Type B pancreatic cell (in vitro differentiated cells): ENCODE measurements around the genes OR4F5, NOC2L, HES4, ISG15 and CPTP.

GRCh38 chr1:65022-65568 lies at the start of gene OR4F5:
OR4F5 (plus strand) TSS chr1:65419.
- PRO-cap: no peak

- PRO-cap: no peak
Measured at GRCh38 chr1:135149-135584, 69.9 kb downstream of the OR4F5 start.

GRCh38 chr1:633567-634561 lies 52.6 kb downstream of the OR4F16 start:
- PRO-cap: no peak

DNA sequence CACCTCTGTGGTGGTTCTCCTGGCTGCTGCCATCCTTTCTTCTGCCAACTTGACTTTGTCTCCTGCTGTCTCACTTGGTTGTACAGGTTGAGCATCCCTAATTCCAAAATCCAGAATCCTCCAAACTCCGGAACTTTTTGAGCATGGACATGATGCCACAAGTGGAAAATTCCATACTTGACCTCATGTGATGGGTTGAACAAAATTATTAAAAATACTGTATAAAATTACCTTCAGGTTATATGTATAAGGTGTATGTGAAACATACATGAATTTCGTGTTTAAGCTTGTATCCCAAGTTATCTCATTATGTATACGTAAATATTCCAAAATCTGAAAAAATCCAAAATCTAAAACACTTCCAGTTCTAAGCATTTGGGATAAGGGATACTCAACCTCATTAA lies 107.2 kb upstream of the OR4F16 start:
- PRO-cap: no peak

DNA sequence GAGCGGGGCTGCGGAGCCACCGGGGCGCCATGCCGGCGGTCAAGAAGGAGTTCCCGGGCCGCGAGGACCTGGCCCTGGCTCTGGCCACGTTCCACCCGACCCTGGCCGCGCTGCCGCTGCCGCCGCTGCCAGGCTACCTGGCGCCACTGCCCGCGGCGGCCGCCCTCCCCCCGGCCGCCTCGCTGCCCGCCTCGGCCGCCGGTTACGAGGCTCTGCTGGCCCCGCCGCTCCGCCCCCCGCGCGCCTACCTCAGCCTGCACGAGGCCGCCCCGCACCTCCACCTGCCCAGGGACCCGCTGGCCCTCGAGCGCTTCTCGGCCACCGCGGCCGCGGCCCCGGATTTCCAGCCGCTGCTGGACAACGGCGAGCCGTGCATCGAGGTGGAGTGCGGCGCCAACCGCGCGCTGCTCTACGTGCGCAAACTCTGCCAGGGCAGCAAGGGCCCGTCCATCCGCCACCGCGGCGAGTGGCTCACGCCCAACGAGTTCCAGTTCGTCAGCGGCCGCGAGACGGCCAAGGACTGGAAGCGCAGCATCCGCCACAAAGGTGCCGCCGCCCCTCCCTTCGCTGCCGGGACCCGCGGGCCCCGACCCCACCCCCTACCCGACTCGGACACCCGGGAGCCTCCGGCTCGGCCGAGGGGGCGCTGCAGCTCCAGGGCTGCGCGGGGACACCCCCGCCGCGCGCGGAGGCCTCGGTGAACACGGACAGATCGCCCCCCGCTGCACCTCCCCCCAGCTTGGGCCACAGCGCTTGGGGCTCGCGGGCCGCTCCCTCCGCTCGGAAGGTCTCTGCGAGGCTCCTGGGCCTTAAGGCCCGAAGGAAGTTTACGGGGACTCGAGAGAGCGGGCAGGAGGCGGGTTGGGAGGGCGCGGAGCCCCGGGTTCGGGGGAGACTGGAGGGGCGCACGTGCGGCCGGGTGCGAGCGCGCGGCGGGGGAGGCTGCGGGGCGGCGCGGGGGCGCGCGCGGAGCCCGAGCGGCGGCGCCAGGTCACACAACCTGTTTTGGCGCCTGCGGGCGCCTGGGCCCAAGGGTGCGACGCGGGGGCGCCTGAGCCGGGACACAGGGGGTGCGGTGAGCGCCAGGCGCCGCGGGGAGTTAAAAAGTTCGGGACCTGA lies 1.0 kb downstream of the SAMD11 start:
- PRO-cap: no peak

DNA sequence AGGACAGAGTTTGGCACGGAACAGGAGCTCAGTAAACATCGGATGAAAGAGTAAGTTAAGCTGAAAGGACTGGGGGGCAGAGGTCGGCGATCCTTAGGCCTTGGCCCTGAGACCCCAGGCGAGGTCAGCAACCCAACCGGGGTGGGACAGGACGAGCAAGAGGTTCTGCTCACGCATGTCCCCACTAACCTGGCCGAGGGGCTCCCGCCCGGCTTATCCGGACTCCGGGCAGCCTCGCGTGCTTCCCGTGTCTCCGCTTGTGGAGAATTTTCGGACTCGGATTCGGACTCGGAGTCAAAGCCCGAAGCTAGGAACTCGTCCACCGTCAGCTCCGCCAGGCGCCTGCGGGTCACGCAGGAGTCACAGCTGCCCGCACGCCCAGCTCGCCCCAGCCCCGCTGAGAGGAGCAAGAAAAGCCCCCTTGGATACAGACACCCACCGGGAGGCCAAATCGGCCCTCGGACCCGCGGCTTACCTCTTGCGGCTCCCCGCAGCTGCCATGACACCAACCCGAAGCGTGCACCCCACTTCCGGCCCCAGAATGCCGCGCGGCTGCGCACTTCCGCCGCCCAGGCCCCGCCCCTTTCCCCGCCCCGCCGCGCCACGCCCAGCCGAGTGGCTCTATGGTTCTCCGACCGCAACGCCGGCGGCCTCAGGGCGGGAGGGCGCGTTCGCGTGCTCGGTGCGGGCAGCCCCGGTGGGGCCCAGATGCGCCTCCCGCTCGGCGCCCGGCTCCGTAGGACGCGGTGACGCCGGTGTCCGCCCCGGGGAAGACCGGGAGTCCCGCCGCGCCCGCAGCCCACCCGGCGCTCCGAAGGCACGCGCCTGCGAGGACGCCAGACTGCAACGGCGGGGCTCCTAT lies at the start of gene NOC2L:
Gene NOC2L, minus strand, starts transcription at position 517 of the 862 bp plus-strand sequence.
- PRO-cap: unidirectional peak, minus-strand start at position 517 of the sequence

DNA sequence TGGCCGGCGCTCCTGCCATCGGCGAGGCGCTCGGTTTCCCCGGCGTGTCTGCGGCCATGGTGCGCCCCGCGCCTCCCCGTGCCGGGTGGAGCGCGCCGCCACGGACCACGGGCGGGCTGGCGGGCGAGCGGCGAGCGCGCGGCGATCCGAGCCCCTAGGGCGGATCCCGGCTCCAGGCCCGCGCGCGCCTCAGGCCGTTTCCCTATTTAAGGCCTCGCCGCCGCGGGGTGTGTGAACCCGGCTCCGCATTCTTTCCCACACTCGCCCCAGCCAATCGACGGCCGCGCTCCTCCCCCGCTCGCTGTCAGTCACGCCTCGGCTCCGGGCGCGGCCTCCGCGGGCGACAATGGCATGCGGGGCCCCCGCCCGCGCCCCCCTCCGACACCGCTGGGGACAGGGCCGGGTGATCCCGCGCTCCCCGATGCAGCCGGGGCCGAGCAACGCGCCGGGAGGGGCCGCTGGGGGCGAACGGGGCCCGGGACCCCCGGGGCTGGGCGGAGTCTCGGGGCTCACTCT lies at the start of gene HES4:
Gene HES4, minus strand, starts transcription at position 182 of the 516 bp plus-strand sequence.
- PRO-cap: bidirectional peak, plus-strand start outside the sequence, minus-strand start at position 182 of the sequence

DNA sequence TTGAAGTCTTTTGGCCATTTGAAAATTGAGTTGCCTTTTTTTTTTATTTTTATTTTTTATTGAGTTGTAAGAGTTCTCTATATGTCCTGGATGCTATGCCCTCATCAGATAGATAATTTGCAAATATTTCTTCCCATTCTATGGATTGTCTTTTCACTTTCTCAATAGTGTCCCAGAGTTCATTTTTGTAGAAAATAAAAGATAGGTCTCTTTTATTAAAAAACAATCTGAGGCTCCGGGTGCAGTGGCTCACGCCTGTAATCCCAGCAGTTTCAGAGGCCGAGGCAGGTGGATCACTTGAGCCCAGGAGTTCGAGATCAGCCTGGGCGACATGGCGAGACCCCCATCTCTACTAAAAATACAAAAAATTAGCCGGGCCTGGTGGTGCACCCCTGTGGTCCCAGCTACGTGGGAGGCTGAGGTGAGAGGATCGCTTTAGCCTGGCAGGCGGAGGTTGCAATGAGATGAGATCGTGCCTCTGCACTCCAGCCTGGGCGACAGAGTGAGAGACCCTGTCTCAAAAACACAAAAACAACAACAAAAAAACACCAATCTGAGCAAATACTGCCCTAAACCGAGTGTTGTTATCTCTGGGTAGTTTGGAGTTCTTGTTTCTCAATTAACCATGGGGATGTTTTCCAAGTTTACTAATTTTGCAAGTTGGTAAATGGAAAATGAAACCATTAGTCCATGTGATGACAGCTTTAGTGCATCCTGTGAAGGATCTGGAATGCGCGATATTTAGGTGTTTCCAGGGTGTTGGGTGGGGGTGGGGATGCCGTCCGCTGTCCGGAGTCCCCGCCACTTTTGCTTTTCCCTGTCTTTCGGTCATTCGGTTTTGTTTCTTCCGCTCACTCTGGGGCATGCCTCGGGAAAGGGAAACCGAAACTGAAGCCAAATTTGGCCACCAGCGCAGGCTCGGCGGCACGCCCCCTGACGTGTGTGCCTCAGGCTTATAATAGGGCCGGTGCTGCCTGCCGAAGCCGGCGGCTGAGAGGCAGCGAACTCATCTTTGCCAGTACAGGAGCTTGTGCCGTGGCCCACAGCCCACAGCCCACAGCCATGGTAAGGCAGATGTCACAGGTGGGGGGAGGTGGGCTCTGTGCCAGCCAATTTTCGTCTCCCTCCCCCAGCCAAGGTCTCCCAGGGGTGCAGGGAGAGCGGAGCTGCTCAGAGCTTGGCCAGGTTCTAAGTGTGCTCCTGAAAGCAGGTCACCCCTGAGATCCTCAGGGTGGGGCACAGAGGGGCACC lies at the start of gene ISG15:
Gene ISG15, plus strand, starts transcription at position 986 of the 1,251 bp plus-strand sequence.
- PRO-cap: bidirectional peak, plus-strand start at position 1,031 of the sequence, minus-strand start at position 800 of the sequence

- PRO-cap: no peak
Measured at GRCh38 chr1:1048804-1049547, 25.1 kb downstream of the RNF223 start.

- PRO-cap: no peak
Measured at GRCh38 chr1:1063739-1064722, 10.1 kb downstream of the RNF223 start.

DNA sequence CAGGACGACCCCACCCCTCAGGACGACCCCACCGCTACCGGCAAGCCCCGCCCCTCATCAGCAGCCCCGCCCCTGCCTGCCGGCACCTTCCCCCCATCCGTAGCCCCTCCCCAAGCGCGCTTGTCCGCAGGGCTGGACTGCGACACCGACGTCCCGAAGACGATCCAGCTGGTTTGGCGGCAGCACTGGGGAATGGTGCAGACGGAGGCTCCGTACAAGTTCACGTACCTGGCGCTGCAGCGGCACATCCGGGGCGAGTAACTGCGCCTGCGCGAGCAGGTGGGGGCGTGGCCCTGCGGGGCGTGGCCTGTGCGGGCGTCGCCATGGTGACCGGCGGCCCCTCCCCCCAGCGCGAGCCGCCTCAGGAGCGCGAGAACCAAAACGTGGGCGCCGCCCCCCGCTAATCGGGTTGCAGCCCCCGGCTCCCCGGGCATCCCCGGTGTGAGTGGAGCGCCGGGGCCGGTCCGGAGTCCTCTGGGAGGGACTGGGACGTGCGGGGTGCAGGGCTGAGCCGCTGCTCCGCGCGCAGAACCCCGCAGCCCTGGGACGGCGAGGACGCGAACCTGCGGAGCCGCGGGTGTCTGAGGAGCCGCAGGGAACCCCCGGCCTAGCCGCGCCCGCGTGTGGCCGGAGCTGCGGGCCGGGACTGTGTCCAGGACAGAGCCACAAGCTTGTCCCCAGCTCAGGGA lies 4.9 kb downstream of the RNF223 start:
- PRO-cap: bidirectional peak, plus-strand start at position 469 of the sequence, minus-strand start at position 194 of the sequence

DNA sequence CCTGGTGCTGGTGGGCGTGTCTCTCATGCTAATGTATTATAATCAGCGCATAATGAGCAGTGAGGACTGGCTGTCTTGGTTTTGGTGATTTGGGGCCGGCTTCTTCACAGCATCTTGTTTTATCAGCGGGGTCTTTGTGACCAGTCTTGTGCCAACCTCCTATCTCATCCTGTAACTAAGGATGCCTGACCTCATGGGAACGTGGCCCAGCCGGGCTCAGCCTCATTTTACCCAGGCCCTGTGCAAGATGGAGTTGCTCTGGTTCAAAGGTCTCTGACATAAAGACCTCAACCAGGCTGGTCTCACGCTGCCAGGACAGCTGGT lies 19.7 kb upstream of the C1orf159 start:
- PRO-cap: no peak

- PRO-cap: no peak
Measured at GRCh38 chr1:1136912-1137962, 21.3 kb upstream of the C1orf159 start.

- PRO-cap: no peak
Measured at GRCh38 chr1:1169555-1169988, 4.1 kb upstream of the TTLL10 start.

DNA sequence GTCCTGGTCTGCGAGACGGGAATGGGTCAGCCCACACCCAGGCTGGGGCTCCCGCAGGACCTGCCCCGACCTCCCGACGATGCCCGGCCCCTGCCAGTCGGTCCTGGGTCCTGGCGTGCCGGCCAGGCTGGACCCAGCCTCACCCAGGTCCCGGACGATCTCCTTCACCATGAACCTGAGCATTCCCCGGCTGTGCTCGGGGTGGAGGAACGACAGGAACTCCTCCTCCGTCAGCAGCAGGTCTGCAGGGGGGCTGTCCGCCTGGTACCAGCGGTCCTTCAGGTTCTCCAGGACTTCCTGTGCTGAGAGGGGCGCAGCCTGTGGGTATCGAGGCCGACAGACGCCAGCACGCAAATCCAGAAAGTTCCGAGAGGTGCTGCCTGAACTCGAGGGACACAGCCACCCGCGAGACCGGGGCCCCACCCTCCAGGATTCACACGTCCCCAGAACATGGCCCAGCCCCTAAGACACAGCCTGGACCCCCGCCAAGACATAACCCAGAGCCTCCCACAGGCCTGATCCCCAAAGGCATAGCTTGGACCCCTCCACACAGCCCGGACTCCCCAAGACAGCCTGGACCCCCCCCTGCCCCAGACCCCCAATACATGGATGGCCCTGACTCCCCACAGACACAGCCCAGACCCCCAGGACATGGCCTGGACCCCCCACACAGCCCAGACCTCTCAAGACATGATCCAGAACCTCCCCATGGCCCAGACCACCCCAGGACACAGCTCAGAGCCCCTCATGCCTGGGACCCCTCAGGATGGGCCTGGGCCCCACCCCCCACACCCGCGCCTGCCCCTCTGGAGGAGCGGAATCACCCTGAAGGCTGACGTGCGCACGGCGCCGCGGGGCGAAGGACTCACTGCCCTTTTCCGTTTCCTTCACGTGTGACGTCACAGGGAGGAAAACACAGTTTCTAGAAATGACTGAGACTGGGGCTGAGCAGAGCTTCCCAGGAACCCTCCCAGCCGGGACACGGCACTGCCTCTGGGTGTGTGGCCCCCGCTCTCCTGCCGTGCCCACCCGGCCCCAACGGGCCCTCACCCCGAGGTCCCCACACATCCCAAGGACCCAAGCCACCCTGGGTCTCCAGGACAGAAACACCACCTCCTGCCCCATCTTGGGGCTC lies 5.0 kb upstream of the TNFRSF4 start:
- PRO-cap: no peak

GRCh38 chr1:1237182-1237733 lies 5.2 kb downstream of the B3GALT6 start:
- PRO-cap: no peak

- PRO-cap: no peak
Measured at GRCh38 chr1:1256901-1257454, 10.5 kb upstream of the C1QTNF12 start.

- PRO-cap: no peak
Measured at GRCh38 chr1:1312458-1313405, 4.3 kb downstream of the PUSL1 start.

GRCh38 chr1:1324513-1325671 lies at the start of gene CPTP:
CPTP (plus strand) TSS chr1:1324802.
- PRO-cap: bidirectional peak, plus-strand start at chr1:1324827, minus-strand start at chr1:1324637

DNA sequence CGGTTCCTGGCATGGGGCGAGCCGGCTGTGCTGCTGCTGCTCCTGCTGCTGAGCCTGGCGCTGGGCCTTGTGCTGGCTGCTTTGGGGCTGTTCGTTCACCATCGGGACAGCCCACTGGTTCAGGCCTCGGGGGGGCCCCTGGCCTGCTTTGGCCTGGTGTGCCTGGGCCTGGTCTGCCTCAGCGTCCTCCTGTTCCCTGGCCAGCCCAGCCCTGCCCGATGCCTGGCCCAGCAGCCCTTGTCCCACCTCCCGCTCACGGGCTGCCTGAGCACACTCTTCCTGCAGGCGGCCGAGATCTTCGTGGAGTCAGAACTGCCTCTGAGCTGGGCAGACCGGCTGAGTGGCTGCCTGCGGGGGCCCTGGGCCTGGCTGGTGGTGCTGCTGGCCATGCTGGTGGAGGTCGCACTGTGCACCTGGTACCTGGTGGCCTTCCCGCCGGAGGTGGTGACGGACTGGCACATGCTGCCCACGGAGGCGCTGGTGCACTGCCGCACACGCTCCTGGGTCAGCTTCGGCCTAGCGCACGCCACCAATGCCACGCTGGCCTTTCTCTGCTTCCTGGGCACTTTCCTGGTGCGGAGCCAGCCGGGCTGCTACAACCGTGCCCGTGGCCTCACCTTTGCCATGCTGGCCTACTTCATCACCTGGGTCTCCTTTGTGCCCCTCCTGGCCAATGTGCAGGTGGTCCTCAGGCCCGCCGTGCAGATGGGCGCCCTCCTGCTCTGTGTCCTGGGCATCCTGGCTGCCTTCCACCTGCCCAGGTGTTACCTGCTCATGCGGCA lies 2.7 kb downstream of the TAS1R3 start:
- PRO-cap: no peak